ENCODE measurements around a stretch of chr10.

GRCh38 chr10:48372394-48372863 is 66.0 kb downstream of the MAPK8 start:
- PRO-cap: no peak
- RRBS: no CpG with 5 or more reads among the region's 5 CpGs

DNA sequence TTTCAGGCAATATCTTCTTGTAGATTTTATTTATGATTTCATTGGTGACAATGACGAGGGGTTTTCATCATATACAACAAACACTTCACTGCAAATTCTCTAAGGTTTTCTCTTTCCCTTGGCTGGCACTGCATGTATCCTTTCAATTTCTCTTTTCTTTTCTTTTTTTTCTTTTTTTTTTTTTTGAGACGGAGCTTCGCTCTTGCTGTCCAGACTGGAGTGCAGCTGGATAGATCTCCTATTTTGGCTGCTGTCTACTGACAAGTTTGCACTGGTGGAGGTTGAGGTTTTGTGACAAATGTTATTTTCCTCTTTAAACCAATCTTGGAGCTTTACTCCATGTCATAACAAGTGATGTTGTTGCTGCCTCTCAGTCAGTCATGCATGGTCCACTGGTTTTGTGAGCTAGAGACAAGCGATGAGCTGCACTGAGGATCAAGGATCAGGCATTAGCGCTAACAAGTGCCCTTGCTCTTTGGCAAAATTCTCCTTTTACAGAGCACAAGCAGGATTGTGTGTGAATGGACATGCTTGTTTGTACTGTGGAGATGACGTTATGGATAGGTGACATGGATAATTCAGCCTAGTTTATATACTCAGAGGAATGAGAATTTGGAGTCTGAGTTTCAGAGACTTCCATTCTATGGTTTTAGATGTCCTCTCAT is 836 bp upstream of the WDFY4 start:
- PRO-cap: no peak
- RRBS: no CpG with 5 or more reads among the region's 6 CpGs

DNA sequence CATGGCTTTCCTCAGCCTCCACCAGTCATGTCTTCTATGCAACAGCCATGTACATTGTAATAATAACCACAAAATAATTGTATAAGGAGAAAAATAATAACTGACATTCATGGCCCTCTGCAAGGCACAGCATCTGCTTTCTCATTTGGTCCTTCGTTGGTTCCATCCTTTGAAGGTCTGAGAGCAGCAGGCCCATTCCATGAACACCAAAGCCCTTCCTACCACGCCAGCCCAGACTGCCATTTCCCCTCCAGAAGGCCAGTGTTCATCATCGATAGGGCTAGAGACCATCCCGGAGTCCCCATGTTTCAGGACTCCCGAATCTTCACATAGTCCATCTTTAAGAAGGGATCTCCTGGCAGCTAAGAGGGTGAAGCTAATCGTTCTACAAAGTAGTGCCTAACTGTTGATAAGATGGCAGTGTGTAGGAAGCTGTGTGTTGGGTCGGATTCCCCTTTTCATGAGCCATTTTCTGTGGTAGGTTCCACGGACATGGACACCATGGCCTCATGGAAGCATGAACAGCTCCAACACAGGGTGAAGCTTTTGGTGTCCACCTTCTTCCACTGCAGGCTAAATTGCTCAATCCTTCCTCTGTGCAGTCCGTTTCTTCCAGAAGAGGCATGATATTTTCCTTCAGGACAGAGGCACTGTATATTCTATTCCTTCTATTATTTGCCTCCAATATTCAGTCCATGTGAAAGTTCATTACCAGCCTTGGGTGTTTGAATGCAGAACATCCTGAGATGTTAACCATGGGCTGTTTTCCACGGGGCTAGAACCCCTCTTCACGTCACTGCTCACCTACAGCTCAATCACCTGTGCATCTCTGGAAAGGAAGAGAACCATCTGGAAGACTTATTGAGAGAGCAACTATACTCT is 21.5 kb upstream of the FAM170B start:
- PRO-cap: no peak
- RRBS: no CpG with 5 or more reads among the region's 11 CpGs

GRCh38 chr10:49470154-49470747 is 68.7 kb downstream of the ERCC6 start:
- PRO-cap: no peak
- RRBS: no CpG with 5 or more reads among the region's 6 CpGs

DNA sequence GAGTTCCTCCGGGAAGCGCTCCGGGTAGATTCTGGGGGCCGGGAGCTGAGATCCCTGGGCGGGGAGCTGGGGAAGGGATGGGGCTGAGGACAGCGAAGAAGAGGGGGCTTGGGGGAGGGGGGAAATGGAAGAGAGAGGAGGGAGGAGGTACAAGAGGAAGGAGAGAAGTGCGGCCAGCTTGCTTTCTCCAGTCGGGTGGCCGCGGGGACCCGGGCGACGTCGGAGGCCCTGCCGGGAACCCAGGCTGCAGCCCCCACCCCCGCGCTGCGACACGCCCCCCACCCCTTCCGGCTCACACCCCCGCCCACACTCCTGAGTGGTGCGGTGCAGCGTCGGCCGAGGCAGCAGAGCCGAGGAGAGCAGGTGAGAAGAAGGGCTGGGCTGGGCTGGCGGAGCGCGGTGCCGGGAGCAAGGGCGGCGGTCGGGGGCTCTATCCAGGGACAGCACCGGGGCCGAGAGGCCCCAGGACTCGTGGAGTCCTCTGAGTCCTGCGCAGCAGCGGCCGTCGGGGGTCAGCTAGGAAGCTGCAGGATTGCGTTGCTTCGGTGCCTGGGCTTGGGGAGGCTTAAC is 361 bp downstream of the CHAT start:
- PRO-cap: no peak
- RRBS: 19% methylated on average over 16 of the region's 42 CpGs

DNA sequence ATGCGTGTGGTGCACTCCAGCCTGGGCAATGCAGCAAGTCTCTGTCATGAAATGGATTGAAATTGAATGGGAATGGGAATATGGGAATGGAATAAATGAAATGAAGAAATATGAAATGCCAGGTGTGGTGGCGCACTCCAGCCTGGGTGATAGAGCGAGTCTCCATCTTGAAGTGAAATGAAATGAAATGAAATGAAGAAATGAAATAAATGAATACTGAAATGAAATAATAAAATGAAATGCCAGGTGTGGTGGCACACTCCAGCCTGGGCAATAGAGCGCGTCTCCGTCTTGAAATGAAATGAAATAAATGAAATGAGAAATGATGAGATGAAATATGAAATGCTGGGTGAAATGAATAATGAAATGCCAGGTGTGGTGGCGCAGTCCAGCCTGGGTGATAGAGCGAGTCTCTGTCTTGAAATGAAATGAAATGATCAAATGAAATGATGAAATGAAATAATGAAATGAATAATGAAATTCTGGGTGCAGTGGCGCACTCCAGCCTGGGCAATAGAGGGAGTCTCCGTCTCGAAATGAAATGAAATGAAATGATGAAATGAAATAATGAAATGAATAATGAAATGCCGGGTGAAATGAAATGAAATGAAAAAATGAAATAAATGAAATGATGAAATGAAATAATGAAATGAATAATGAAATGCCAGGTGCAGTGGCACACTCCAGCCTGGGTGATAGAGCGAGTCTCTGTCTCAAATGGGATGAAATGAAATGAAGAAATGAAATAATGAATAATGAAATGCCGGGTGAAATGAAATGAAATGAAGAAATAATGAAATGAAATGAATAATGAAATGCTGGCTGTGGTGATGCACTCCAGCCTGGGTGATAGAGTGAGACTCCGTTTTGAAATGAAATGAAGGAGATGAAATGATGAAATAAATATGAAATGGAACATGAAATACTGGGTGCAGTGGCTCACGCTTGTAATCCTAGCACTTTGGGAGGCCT is 22.4 kb downstream of the TIMM23B start:
- PRO-cap: no peak
- RRBS: no CpG with 5 or more reads among the region's 16 CpGs

- PRO-cap: no peak
- RRBS: no CpG with 5 or more reads among the region's 4 CpGs
Measured at GRCh38 chr10:50248187-50248615, 3.1 kb downstream of the ASAH2 start.

- PRO-cap: no peak
- RRBS: no CpG with 5 or more reads among the region's 2 CpGs
Measured at GRCh38 chr10:50260826-50261282, 9.5 kb upstream of the ASAH2 start.

DNA sequence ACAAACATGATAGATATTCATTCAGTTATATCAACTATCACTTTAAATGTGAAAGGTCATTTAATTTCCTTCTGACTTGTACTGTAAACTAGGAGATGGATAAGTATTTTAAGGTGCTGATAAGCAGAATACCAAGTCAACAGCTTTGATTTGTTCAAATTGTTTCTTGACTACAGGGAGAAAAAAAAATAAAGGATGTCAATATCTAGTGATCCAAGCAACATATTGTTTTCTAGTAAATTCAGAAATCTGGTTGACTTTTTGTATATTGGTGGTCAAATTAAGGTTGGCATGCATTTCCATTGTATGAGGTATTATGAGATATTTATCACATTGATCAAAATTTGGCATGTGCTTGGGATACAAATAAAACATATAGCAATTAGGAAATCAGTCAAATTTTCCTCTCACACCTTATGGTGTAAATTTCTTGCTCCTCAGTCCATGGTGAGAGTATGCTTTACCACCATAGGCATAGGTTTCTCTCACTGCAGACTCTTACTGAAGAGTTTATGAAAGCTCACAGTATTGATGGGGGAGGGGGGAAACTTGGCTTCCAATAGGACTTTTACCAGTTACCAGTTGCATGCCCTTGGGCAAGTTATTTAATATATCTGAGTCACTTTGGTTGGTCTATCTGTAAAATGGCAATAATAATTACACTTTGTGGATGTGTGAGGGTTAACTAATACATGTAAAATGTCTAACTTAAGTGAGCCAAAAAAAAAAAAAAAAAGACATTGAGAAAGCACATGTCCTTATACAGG is 52.4 kb upstream of the ASAH2 start:
- PRO-cap: no peak

DNA sequence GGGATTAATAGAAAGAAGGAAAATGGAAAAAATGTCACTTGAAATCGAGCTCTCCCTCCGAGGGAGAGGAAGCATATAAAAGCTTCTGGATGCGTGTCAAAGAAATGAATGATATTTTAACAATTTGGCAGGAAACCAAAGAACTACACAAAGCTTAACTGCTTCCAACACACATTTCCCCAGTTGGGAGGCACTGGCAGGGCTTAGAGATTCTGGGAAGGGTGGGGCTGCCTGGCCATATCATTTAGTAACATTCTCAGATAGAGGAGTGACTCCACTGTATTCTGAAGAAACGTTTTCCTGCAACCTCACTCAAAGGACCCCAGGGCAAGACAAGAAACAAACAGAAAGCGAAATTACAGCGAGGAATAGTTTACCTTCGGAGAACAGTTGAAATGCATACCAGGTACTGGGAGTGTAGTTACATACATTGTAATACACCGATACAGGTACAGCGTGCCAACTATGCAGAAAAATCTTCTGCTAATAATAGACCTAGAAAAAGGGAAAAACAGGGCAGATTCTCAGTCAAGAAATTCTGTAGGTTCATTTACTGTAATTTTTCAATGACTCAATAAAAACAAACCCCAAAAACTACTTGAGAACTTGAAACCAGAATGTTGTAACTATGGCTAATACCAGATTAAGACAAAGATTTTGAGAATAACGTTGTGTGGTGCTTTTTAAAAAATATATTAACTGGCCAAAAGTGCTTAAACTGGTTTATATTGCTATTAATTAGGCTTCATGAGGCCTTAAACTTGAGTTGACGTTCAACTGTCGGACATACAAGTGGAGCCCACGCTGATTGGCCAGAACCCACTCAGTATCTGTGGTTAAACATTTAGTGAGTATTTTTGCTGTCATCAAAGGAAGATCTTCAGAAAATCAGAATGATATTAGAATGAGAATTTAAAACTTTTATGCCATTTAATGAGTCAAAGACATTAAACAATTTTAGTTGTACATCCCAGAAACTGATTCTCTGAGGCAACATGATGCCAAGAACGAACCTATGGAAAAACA is 75.8 kb upstream of the ASAH2 start:
- PRO-cap: no peak
- RRBS: no CpG with 5 or more reads among the region's 14 CpGs

- PRO-cap: no peak
- RRBS: no CpG with 5 or more reads among the region's 2 CpGs
Measured at GRCh38 chr10:50333040-50334128, 82.1 kb upstream of the ASAH2 start.

- PRO-cap: no peak
- RRBS: no CpG with 5 or more reads among the region's 5 CpGs
Measured at GRCh38 chr10:50395241-50395913, 144.1 kb upstream of the ASAH2 start.

GRCh38 chr10:50400649-50401086 is 149.4 kb upstream of the ASAH2 start:
- PRO-cap: no peak
- RRBS: no CpG with 5 or more reads among the region's 3 CpGs

GRCh38 chr10:50417680-50418706 is 166.7 kb upstream of the ASAH2 start:
- PRO-cap: bidirectional peak, plus-strand start at chr10:50418169, minus-strand start at chr10:50418086; bidirectional peak, plus-strand start at chr10:50418197, minus-strand start at chr10:50418407
- RRBS: 3% methylated on average over 24 of the region's 65 CpGs

DNA sequence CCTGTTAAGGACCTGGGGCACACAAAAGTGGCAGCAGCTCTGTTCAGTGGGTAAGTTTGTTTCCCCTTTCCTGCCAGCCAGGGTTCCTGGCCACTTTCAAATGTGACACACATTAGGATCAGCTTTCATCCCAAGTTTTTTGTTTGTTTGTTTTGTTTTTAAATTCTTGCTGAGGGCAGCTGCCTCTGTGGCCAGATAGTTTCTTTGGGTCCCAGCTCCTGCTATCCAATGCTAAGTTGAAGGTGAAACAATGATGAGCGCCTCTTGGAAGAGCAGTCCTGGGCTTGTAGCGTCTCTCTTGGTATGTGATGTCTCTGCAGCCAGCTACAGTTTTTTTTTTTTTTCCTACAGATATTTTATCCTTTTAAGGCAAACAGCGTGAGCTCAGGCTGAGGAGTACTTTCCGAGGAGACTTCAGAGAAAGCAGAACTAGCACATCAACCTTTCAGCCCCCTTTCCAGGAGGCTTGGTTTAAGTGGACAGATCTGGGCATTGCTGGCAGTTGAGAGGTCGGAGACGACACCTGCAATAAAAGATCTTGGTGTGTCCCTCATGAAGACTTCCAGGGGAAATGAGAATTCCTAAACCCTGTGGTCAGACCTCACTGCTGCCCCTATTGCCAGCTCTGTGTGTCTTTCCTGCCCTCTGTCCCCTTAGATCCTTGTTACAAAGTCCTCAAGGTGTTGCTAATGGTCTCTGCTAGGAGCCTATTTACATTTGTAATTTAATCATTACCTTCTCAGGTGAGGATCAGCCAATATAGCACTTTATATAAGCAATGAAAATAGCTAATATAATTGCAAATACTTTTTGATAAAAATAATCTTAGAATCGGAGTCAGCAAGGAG is 9.1 kb downstream of the PRKG1 start:
- PRO-cap: no peak
- RRBS: no CpG with 5 or more reads among the region's 7 CpGs

GRCh38 chr10:51167038-51167825 is 92.9 kb downstream of the PRKG1 start:
- PRO-cap: no peak
- RRBS: no CpG with 5 or more reads among the region's 6 CpGs

GRCh38 chr10:51209974-51210620 is 135.8 kb downstream of the PRKG1 start:
- PRO-cap: no peak
- RRBS: no CpG with 5 or more reads among the region's 5 CpGs

DNA sequence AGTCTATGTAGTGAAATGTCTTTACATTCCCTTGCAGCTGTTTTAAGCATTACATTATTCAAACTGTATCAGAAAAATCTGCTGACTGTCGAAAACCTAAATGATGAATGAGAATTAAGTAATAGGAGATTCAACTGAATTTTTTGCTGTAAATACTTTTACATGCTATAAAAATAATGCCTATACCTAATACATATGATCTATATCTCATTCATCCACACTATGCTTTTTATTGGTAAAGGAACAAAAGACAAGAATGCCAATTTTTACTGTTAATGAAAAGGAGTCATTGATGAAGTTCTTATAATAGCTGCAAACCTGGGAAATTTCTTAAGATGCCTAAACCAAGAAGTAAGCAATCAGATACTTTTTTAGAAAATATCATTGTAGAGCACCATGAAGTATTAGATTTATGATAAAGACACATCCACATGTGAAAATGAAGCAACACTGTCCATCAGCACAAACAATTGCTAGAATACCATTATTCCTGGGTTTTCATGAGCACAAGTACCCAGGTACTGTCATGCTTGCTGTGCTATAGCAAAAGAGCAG is 227.1 kb downstream of the CSTF2T start:
- PRO-cap: no peak
- RRBS: no CpG with 5 or more reads among the region's 1 CpG

DNA sequence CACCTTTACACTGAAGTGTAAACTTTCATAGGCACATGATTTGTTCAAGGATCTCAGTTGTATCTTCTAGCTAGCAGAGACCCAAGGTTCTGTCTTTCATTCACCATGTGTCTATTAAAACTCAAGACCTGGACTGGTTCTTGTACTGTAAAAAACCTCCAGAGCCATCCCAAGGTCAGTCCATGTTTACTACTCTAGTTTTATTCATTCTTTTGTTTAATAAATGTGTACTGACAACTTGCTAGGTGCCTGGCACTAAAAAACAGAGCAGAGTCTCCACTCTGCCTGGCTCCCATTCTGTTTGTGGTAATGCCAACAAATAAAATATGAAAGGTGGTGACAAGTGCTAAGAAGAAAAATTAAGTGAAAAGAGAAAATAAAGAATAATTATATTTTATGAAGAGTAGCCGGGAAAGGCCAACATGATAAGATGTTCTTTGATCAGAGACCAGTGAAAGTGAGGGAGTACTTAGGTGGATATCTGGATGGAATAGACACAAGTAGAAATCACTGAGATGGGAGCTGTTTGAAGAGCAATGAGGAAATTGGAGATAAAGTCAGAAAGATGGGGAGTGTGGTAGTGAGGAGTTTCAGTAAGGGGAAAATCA is 26.4 kb downstream of the CSTF2T start:
- PRO-cap: no peak
- RRBS: no CpG with 5 or more reads among the region's 1 CpG

DNA sequence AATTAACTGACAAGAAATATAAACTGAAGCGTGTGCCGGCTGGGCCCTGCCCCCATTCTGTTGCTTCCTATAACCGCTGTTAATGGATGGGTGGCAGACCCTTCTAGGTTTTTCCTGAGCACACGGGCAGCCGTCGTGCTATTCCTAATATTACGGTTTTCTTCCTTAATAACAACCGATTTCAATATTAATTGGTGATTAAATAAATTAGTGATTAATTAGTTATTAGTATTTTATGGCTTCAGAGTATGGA is 695 bp upstream of the CSTF2T start:
- PRO-cap: bidirectional peak, plus-strand start at position 96 of the sequence, minus-strand start at position 62 of the sequence
- RRBS: no CpG with 5 or more reads among the region's 8 CpGs

Measured in Caco-2 (cell line).